Measurements from ENCODE around the genes DDX56 and CCM2.

GRCh38 chr7:44535926-44536410, 5.2 kb downstream of the NPC1L1 start:
- PRO-cap: no peak

GRCh38 chr7:44573310-44574564, at the start of gene DDX56:
TSS of gene DDX56 (minus strand) at chr7:44573908.
- PRO-cap: bidirectional peak, plus-strand start at chr7:44574053, minus-strand start at chr7:44573908

- PRO-cap: no peak
Measured at GRCh38 chr7:44650638-44651461, 44.4 kb downstream of the OGDH start.

DNA sequence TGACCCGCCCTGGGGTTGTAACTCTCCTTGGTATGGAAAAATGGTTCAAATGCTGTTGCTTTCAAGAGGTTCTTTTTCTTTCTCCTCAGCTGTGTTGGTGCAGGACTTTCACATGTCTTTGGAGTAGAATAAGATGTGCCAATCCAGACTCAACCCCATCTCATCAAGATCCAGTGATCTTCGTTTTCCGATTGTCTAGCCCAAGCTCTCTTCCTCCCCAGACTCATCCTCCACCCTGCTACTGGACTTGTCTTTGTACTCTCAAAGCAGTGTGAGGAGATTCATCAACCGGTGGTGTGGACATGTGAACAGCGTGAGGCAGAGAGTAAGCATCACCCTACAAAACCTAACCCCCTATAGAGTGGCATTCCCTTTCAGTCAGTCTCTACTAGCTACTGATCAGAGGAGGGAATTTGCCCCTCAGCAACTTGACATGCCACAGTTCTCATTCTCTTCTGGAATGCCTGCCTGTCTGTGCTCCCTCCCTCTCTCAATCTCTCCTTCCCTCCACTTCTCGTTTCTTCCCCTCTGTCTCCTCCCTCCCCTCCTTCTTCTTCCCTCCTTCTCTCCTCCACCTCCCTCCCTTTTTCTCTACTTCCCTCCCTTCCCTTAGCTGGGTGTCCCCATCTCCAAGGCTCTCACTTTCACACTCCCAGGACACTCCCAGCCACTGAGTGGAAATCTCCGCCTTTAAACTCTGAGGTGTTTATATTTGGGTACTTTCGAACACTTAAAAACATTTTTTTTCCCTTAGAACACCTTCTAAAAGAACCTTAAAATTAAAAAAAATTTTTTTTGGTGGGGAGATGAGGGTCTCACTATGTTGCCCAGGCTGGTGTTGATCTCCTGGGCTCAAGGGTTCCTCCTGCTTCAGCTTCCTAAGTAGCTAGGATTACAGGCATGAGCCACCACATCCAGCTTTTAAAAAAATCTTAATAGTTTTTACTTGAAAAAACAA, 24.6 kb downstream of the H2AZ2 start:
- PRO-cap: no peak

- PRO-cap: no peak
Measured at GRCh38 chr7:44846285-44846925, 1.5 kb downstream of the H2AZ2 start.

DNA sequence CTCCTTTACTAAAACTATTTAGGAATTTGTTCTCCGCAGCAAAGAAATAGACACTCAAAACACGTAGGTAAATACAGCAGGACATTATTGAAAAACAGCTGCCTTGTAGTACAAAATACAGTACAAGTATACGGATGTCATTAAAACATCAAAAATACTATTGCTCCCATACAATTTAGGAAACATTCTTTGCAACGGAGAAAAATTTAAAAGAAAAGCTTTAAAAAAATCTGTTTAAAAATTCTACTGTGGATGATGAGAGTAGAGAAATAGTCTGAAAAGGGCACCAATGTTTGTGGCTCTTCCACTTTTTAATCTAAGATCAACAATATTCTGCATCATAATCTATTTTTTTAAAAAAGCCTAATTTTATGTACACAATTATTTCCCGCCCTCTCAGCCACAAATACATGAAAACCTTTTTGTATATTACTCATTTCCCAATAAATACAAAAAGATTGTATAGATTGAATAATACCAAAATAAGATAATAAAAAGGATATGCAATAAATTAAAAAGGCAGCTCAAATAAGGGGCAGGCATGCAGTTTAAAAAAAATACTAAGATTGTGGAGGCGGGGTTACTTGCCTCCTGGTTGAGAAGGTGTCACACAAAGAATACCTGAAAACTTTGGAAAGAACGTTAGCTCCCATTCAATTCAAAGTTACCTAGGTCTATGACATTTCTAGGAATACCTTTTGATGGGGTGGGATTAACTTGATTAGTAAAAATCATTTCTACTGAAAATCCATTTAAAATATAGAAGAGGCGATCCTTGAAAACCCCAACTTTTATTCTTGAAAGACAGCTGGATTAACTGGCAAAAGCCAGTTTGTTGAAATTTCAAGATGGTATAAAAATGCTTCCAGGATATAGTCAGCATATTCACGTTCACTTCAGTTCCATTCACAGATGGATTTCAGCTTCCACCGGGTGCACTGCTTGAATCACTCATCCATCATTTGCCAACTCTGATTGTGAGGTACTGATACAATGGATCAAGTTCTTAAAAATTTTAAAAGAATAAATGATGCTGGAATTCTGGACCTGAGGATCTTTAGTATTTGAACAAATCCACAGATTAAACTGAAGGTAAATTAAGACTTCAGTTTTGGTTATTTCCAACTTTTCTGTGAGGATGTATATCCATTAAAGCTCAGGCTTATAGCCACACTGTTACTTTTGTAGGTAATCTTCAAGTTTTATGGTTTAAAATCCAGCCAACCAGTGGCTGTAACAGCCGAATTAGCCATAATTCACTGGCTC, 2.7 kb downstream of the PURB start:
- PRO-cap: no peak

GRCh38 chr7:44967067-44967255, 11.9 kb downstream of the MYO1G start:
- PRO-cap: no peak

GRCh38 chr7:45000060-45000946, at the start of gene CCM2:
TSS of gene CCM2 (plus strand) at chr7:45000201.
- PRO-cap: bidirectional peak, plus-strand start at chr7:45000241, minus-strand start at chr7:44999988

DNA sequence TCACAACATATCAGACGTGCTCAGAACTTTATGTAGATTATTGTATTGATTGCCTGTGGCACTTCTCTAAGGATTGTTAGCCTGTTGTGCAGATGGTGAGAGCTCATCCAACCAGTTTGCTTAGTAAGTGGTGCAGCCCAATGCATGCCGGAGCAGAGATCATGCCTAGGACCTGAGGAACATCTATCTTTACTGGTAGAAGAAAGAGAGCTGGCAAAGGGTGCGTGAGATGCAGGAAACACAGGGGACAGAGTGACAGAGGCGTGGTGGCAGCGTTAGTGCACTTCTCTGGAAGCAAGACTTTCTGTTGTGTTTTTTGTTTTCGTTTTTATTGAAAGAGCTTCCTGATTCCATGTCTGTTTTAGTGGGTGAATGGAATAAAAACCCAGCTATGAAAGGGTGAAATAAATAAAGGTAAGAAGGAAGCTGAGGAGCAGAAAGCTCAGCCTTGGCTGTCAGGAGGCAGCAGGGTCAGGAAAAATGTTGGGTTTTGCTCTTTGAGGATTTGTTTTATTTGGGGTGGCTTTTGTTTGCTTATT, 36.0 kb downstream of the CCM2 start:
- PRO-cap: no peak

GRCh38 chr7:45564496-45564960, 9.6 kb upstream of the ADCY1 start:
- PRO-cap: no peak

GRCh38 chr7:45880636-45881007, 7.7 kb upstream of the IGFBP1 start:
- PRO-cap: no peak

- PRO-cap: no peak
Measured at GRCh38 chr7:45890063-45891113, 2.1 kb downstream of the IGFBP1 start.

- PRO-cap: no peak
Measured at GRCh38 chr7:45922841-45923250, 1.8 kb upstream of the IGFBP3 start.

GRCh38 chr7:47191703-47192072, 390.2 kb downstream of the TNS3 start:
- PRO-cap: no peak

GRCh38 chr7:47259765-47260221, 322.1 kb downstream of the TNS3 start:
- PRO-cap: no peak

- PRO-cap: no peak
Measured at GRCh38 chr7:47276206-47276699, 305.7 kb downstream of the TNS3 start.

DNA sequence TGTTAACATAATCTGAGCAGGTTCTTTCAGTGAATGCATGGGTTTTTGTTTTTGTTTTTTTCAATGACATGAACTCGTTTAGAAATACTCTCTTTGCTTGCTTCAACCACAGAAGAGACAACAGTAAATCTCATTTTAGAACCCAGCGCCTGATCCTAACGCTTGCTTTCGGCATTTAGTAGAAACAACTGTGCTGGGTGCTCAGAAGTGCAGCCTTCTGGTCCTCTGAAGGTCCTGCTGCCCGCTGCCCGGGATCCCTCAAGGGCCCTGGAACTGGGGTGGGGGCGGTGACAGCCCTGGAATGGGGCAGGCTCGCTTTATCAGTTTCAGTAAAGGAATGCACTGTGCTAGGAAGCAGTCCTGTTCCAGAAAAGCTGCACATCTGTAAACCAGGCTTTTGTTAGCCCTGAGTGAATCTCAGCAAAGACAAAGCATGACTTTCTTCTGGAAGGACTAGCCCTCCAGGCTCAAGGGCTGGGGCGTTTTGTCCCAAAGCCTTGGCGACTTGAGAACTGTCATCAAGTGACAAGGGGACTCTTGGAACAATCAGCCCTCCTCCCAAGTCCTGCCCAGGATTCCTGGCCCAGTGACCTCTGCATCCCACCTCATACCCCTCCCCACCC, 254.6 kb downstream of the TNS3 start:
- PRO-cap: no peak

DNA sequence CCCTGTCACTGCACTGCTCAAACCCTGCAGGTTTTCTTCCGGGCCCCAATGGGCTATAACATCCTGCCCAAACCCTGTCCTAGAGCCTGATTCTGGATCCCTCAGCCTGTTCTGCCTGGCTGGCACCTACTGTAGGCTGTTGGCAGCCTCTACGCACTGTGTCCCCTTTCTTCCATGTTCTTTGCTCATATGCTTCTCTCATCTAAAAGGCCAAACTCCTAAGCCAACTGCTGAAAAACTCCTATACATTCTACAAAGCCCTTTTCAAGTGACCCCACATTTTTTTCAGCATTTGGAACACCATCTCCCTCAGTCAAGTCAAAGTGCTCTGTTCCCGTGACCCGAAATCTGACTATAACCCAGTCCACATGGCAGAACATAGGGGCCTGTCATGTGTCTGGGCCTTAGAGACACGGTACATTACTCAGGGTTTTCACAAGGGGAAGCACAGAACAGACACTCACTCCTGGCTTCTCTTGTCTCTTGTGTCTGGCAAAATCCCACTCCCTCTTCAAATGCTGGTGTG, 253.1 kb downstream of the TNS3 start:
- PRO-cap: no peak

GRCh38 chr7:47329349-47330055, 252.4 kb downstream of the TNS3 start:
- PRO-cap: no peak

DNA sequence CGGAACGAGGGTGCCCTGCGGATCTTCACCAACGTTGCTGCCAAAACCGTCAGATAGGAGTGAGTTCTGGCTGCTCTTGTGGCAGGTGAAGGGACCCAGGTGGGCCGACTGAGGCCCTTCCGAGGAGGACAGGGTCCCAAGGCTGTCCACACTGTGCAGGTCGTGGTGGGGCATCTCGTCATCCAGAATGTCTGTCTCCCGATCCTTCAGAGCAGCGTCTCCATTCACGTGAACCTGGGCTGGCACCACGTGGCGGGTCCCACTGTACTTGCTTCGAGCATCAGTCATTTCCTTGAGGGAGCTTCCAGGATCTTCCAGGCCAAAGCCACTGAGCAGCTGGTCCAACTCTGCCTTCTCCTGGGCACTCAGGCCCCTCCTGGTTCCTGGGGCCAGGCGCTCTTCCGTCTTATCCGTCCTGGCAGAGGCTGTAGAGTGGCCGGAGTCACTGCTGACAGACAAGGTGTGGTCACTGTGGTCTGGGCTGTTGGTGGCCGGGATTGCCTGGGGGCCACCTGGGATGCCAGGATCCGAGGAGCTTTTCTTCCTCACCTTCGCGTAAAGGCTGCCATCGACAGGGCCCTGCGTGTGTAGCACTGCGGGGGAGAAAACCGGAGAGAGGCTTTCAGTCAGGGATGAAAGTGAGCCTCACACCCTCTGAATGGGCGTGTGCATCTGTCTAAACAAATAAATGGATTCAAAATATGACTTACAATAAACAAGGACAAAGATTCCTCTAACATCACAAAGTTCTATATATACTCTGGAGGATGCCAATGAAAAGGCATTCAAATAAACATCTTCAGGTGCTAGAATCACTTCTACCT, 212.7 kb downstream of the TNS3 start:
- PRO-cap: no peak

All from REH cell (cell line).